Measurements from ENCODE around the genes MPP1 and RAB39B.

- PRO-cap, 7 experiments: no peak in any of the 7 experiments
- RAMPAGE, long total RNA, 2 experiments: no peak in any of the 2 experiments
These were observed 19.0 kb downstream of the DKC1 start for GRCh38 chrX:154781357-154782286.

GRCh38 chrX:154804704-154806026 lies at the start of gene MPP1:
Gene MPP1, minus strand, starts transcription at chrX:154805485.
- PRO-cap, 7 experiments: peak in 7 of 7 experiments; most common plus-strand start chrX:154805610 (in 4); most common minus-strand start chrX:154805364 (in 4)
- RAMPAGE, long total RNA, 2 experiments: start-site peak on the minus strand in 2 of 2 experiments, at chrX:154805363-154805459 at its widest, 19 to 55 reads per replicate

- PRO-cap, 7 experiments: no peak in any of the 7 experiments
- RAMPAGE, long total RNA, 2 experiments: no peak in any of the 2 experiments
These were observed 41.7 kb downstream of the F8 start for GRCh38 chrX:154980617-154981494.

- PRO-cap, 7 experiments: no peak in any of the 7 experiments
- RAMPAGE, long total RNA, 2 experiments: no peak in any of the 2 experiments
These were observed 2.3 kb downstream of the FUNDC2 start for GRCh38 chrX:155028788-155029470.

DNA sequence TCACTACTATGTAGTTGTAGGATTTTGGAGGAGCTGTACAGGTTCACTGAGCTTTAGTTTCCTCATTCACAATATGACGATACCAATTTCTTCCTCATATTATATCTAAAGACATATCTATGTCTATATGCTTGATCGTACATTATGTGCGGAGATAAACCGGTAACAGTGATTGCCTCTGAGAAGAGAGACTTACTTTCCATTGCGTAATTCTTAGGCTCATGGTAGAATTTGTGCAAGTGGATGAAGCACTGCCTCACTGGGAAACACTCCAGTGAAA lies 888 bp upstream of the VBP1 start:
- PRO-cap, 7 experiments: no peak in any of the 7 experiments
- RAMPAGE, long total RNA, 2 experiments: no peak in any of the 2 experiments

GRCh38 chrX:155263759-155264745 lies at the start of gene RAB39B:
Gene RAB39B, minus strand, starts transcription at chrX:155264491.
- PRO-cap, 7 experiments: peak in 1 of 7 experiments; most common minus-strand start chrX:155264484 (in 1)
- RAMPAGE, long total RNA, 2 experiments: no peak in any of the 2 experiments